Liver (tissue), 9 donors: ENCODE measurements around a stretch of chr13.

- PRO-cap, 5 experiments: no peak in any of the 5 experiments
- RAMPAGE, long total RNA, 2 experiments: no peak in any of the 2 experiments
- RRBS: no CpG with 5 or more reads among the region's 12 CpGs
Observed at GRCh38 chr13:109875589-109876458, 89.4 kb upstream of the IRS2 start.

DNA sequence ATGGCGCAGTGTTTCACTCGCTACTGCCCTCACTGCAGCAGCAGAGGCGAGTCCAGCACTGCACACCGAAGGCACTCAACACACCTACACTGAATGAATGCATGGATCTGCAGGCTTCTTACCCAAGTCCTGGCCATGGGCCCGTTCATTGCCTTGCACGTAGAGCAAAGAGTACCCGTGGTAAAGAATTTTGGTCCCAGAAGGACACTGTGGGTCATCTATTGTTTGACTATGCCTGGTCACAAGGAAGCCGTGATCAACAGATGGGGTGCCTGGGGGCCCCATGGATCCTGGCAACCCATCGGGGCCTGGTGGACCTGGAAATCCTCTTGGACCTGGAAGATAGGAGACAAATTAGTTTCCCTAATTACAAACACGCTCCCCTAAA is 144.9 kb downstream of the COL4A1 start:
- PRO-cap, 5 experiments: no peak in any of the 5 experiments
- RAMPAGE, long total RNA, 2 experiments: no peak in any of the 2 experiments
- RRBS: no CpG with 5 or more reads among the region's 10 CpGs

DNA sequence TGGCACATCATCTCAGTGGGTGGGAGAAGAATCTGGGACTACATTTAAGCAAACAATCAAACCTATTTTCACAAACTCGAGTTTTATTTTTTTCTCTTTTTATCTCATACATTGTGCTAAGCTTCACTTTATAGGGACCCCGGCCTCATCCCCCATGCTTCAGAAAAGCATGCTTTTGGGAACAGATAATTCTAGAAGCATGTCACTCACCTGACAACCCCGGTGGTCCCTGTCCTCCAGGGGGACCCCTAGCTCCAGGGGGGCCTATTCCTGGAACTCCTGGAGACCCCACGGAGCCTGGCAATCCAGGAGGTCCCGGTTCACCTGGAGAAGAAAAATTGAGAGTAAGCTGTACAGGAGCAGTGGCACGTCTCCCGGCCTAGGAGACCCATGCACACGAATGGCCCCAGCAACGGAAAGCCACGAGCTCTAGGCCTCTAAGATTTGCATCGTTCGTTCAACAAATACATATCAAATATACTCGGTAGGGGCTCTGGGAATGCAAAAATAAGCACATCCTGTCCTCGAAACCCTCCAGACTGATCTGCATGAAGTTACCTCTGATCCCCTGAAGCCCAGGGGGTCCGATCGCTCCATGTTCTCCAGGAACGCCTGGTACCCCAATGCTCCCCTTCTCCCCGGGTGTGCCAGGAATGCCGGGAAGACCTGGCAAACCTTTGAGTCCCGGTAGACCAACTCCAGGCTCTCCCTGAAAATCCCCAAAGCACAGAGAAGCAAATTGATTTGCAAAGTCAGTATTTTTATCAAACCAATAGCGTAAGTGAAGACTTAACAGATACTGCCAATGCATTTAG is 128.0 kb downstream of the COL4A1 start:
- PRO-cap, 5 experiments: no peak in any of the 5 experiments
- RAMPAGE, long total RNA, 2 experiments: no peak in any of the 2 experiments
- RRBS: 88% methylated on average over 5 of the region's 21 CpGs

- PRO-cap, 5 experiments: no peak in any of the 5 experiments
- RAMPAGE, long total RNA, 2 experiments: no peak in any of the 2 experiments
- RRBS: no CpG with 5 or more reads among the region's 7 CpGs
Observed at GRCh38 chr13:110217390-110217963, 89.5 kb downstream of the COL4A1 start.

GRCh38 chr13:110242432-110243063 is 64.4 kb downstream of the COL4A1 start:
- PRO-cap, 5 experiments: no peak in any of the 5 experiments
- RAMPAGE, long total RNA, 2 experiments: no peak in any of the 2 experiments
- RRBS: no CpG with 5 or more reads among the region's 6 CpGs

DNA sequence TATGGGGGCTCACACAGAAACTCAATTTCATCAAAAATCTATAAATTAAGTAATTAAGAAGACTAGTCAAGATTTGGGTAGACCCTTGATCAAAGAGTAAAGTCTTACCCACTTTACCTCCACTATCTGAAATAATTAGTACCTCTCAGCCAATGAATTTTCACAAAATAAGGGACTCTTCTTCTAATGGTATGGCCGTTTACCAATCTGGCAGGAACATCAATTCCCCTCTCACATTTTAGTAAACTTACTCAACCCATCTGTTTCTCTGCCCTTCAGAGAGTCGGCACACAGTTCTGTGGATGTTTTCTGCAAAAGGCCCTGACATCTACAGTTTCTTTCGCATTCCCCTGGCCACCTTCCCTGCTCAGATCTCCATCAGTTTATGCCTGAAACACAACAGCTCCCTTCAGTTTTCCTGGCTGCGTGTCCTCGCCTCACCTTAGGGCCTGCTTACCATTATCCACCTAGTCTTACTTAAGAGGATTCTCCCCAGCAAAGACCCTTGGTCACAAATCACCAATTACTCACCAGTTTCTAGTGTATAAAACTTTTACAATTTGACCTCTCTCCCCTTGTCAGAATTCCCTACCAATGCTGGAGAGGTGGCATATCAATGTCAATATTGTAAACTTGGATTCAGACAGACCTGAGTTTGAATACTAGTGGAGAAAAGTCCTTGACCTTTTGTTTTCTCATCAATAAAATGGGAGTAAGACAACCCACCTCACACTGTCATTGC is 25.2 kb downstream of the COL4A1 start:
- PRO-cap, 5 experiments: no peak in any of the 5 experiments
- RAMPAGE, long total RNA, 2 experiments: no peak in any of the 2 experiments
- RRBS: no CpG with 5 or more reads among the region's 5 CpGs

GRCh38 chr13:110308062-110308301 is 898 bp downstream of the COL4A2 start:
- PRO-cap, 5 experiments: no peak in any of the 5 experiments
- RAMPAGE, long total RNA, 2 experiments: no peak in any of the 2 experiments
- RRBS: no CpG with 5 or more reads among the region's 16 CpGs

- PRO-cap, 5 experiments: no peak in any of the 5 experiments
- RAMPAGE, long total RNA, 2 experiments: no peak in any of the 2 experiments
- RRBS: no CpG with 5 or more reads among the region's 21 CpGs
Observed at GRCh38 chr13:110347509-110348568, 40.8 kb downstream of the COL4A2 start.

GRCh38 chr13:110362981-110363483 is 55.9 kb downstream of the COL4A2 start:
- PRO-cap, 5 experiments: no peak in any of the 5 experiments
- RAMPAGE, long total RNA, 2 experiments: no peak in any of the 2 experiments
- RRBS: no CpG with 5 or more reads among the region's 8 CpGs

DNA sequence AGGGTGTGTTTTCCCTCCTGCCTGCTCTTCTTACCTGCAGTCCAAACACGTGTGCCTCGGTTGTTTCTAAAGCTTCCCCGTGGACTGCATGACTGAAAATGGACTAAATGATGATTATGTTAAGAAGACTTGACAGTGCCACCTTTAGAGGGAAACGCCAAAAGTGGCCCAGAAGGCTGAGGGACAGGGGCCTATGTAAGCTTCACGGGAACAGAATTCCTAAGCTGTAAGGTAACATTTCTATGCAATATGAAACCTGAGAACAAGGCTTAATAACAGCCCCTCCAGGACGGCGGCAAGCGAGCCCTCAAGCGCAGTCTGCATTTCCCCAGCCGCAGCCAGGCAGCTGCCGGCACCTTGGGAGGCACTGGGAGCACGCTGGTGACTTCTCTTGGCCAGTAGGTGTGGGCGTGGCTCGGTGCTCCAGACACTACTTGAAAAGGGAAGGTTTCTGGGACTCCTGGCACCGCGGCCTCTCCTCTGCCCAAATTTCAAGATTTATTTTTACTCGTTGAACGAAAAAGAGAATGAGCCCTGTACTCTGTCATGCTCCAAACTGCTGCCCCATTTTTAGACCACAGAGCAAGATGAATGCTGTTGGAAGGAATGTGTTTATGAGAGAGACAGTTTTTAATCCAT is 81.0 kb downstream of the COL4A2 start:
- PRO-cap, 5 experiments: no peak in any of the 5 experiments
- RAMPAGE, long total RNA, 2 experiments: no peak in any of the 2 experiments
- RRBS: no CpG with 5 or more reads among the region's 18 CpGs

DNA sequence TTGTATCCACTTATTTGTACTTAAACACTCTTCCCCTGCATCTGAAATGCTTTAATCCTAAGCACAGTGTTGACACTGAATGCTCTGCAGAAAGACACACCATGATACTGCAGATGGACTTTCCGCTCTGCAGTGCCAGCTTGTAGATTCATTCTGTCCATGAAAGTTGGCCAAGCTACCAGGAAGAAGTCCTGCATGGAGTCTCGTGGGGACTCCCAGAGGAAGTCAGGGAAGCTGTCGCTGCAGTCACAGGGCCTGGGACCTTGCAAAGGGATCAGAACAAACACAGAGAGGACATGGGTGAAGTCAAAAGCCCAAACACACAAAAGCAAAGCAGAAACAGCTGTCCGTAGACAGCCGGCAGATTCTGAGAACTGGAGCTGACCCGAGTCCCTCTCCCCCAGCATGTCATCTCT is 124.7 kb downstream of the COL4A2 start:
- PRO-cap, 5 experiments: no peak in any of the 5 experiments
- RAMPAGE, long total RNA, 2 experiments: no peak in any of the 2 experiments
- RRBS: no CpG with 5 or more reads among the region's 6 CpGs

- PRO-cap, 5 experiments: no peak in any of the 5 experiments
- RAMPAGE, long total RNA, 2 experiments: no peak in any of the 2 experiments
- RRBS: 90% methylated on average over 1 of the region's 30 CpGs
Observed at GRCh38 chr13:110557335-110558497, 3.8 kb downstream of the RAB20 start.

DNA sequence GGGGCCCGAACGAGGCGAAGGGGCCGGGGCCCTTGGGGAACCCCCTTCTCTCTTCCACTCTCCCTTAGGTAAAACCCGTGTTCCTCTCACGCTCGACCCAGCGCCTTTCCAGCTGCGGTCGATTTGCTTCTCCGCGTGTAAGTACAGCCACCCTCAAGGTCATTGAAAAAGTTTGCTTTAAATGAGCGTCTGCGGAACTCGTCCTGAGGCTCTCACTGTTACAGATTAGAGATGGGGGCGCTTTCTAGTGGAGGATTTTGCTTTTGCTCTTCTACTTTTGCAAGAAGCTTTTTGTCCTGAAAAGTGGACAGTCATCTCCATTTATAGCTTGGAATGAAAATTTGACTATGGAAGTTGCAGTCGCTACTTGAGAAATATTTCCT is 464 bp upstream of the RAB20 start:
- PRO-cap, 5 experiments: peak in 1 of 5 experiments; most common plus-strand start position 223 of the sequence (in 1)
- RAMPAGE, long total RNA, 2 experiments: no peak in any of the 2 experiments
- RRBS: 3% methylated on average over 4 of the region's 17 CpGs

GRCh38 chr13:110615705-110616569 is 592 bp downstream of the NAXD start:
- PRO-cap, 5 experiments: peak in 2 of 5 experiments; most common plus-strand start chr13:110616485 (in 1); most common minus-strand start chr13:110616346 (in 2)
- RAMPAGE, long total RNA, 2 experiments: no peak in any of the 2 experiments
- RRBS: 0% methylated on average over 25 of the region's 90 CpGs

DNA sequence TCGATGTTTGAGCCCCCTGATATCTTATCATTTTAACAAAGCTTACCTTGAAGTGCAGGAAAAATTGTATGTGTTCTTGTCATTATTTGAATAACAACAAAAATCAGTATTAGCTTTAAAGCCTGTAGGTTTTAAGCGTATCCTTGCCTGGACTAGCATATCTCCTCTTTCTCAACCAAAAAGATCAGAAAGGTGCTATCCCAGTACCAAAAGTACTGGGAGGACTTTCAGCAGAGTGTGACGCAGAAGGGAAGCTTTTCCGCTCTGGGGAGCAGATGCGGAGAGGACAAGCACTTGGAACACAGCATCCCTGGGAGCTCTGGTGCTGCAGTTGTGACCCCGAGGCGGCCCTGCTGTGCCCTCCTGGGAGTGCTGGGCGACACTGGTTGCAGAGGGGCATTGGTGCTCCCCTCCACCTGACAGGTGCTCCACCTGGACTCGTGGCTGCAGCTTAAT is 3.3 kb downstream of the NAXD start:
- PRO-cap, 5 experiments: peak in 3 of 5 experiments; most common plus-strand start position 274 of the sequence (in 3); most common minus-strand start position 154 of the sequence (in 1)
- RAMPAGE, long total RNA, 2 experiments: no peak in any of the 2 experiments
- RRBS: no CpG with 5 or more reads among the region's 9 CpGs

DNA sequence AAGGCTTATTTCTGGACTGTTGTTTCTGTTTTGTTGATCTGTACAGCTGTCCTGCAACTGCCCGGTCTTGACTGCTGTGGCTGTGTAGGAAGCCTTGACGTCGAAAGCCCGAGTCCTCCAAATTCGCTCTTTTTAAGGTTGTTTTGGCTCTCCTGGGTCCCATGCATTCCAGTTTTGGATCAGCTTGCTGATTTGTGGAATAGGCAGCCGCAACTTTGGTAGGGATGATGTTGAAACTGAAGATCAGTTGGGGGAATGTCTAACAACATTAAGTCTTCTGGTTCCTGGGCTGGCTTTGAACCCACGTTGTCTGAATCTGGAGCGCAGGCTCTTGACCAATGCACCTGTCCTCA is 15.5 kb downstream of the NAXD start:
- PRO-cap, 5 experiments: no peak in any of the 5 experiments
- RAMPAGE, long total RNA, 2 experiments: no peak in any of the 2 experiments
- RRBS: no CpG with 5 or more reads among the region's 8 CpGs

DNA sequence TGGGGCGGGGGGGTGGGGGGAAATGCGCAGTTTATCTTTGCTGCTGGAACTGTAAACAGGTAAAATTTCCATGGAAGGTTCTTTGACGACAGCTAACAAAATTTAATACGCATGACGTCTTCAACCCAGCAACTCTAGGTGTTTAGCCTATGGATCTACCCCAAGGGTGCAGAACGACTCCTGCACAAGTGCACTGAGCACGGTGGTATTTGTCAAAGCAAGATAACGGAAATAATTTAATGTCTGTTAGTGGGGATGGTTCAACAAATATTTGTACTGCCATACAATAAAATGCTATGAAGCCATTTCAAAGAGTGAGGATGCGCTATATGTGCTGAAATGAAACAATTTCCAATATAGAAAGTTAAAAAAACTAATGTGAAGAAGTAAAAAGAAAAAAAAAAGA is 96.6 kb downstream of the ING1 start:
- PRO-cap, 5 experiments: peak in 2 of 5 experiments; most common plus-strand start position 171 of the sequence (in 2)
- RAMPAGE, long total RNA, 2 experiments: no peak in any of the 2 experiments
- RRBS: no CpG with 5 or more reads among the region's 9 CpGs

DNA sequence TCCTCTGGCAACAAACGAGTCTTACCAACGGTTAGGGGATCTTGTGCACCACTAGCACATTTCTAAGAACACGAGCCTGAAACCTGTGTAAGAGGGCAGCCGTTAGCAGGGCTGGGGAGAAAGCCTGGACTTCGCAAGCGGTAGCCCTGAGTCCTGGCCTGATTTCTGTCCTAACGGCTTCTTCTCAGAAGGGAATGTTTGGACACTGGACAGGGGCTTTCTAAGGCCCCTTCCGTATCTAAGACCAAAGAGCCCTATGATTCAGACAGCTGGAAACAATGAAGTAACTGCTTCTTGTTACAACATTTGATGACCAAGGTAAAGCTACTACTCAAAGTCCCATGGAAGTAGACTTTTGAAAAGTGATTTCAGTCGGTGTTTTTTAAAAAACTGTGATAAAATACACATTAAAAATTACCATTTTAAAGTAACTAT is 2.2 kb downstream of the ANKRD10 start:
- PRO-cap, 5 experiments: peak in 2 of 5 experiments; most common plus-strand start position 302 of the sequence (in 1); most common minus-strand start position 164 of the sequence (in 1)
- RAMPAGE, long total RNA, 2 experiments: no peak in any of the 2 experiments
- RRBS: no CpG with 5 or more reads among the region's 9 CpGs

GRCh38 chr13:110916303-110917085 is 1.6 kb upstream of the ANKRD10 start:
- PRO-cap, 5 experiments: peak in 1 of 5 experiments; most common minus-strand start chr13:110916497 (in 1)
- RAMPAGE, long total RNA, 2 experiments: no peak in any of the 2 experiments
- RRBS: no CpG with 5 or more reads among the region's 7 CpGs

GRCh38 chr13:110921431-110922075 is 6.7 kb upstream of the ANKRD10 start:
- PRO-cap, 5 experiments: no peak in any of the 5 experiments
- RAMPAGE, long total RNA, 2 experiments: no peak in any of the 2 experiments
- RRBS: no CpG with 5 or more reads among the region's 13 CpGs